HGPS cell (cell line): ENCODE measurements around a stretch of chr17.

DNA sequence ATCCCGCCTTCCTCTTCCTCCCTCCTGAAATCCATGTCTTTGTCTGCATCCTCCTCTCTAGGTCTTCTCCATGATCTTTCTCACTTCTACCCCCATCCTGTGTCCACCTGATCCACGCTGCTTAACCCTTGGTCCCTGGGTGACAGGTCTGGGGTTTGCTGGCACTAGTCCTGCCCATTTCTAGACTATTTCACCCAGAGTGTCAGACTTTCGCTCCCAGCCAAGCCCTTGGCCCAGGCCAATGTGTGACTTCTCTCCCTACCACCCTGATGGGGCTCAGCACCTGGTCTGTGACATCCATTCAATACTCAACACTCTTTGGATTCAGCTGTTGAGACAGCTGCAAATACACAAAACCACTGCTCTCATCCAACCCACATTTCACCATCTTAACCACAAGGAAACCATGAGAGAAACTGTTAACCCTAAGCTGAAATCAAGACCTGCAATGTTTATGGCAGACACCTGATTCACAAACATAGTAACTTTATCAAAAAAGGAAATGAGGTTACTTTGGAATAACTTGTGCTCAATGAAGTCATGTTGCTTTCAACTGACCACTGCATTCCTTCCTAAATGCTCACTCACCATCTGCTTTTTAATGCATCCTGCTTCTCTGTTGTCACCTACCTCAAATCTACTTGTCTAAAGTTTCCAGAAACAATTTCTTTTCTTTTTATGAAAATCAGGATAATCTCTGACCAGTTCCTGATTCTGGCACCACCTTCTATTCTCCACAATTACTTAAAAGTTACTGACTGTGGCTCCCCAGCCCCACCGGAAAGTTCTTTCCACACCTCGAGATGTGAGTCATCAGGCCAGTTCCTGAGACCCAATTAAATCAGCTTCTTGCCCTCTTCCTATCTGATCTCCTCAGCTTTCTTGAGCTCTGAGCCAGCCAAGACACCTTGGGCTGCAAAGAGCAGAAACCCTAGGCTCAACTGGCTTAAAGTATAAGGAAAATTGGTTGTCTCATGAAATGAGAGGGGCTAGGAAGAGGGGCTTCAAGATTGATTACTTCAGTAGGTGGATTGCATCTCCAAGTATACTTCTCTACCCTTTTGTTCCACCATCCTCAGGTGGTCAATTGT, 88.2 kb downstream of the NOG start:
- RRBS: no CpG with 5 or more reads among the region's 5 CpGs

- RRBS: no CpG with 5 or more reads among the region's 8 CpGs
These were observed 46.6 kb downstream of the C17orf67 start for GRCh38 chr17:56787021-56787639.

DNA sequence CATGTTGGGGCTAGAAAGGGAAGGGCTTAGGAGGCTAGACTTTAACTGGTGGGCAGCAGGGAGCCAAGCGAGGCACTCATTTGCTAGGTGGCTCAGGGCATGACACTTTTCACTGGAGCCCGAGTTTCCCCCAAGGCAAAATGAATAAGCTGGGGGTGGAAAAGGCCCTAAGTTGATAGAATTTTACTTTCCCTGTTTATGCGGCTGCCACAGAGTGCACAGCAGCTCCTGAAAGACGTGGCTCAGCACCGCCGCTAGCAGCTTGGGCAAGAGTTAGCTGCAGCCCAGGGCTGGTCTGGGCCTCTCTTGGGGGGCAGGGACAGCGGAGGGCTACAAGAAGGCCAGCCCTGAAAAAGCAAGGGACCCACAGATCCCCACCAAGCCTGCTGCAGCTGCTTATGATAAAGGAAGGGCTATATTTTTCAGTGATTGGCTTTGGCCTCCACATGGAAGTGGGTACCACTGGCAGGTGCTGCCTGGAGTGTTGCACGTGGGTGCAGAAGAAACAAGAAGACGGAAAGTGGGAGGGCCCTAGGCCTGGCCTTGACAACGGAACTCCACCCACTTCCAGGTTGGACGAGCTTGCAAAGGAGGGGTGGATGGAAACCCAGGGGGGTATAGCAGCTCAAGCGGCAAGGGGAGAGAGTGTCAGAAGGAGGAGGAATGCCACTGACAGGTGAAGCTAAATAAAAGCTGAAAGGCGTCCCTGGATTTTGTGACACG, 20.5 kb downstream of the TRIM25 start:
- RRBS: no CpG with 5 or more reads among the region's 14 CpGs

GRCh38 chr17:57085514-57086114, 568 bp downstream of the AKAP1 start:
- RRBS: 2% methylated on average over 29 of the region's 72 CpGs

DNA sequence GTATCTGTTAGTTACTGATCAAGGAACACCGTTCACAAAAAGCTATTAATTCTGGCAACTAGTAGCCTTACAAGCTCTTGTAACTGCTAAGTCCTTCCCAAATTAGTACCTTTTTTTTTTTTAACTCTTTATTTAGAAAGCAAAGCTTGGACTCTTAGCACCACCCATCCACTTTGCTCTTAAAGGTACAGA, 1.5 kb downstream of the AKAP1 start:
- RRBS: no CpG with 5 or more reads among the region's 1 CpG

DNA sequence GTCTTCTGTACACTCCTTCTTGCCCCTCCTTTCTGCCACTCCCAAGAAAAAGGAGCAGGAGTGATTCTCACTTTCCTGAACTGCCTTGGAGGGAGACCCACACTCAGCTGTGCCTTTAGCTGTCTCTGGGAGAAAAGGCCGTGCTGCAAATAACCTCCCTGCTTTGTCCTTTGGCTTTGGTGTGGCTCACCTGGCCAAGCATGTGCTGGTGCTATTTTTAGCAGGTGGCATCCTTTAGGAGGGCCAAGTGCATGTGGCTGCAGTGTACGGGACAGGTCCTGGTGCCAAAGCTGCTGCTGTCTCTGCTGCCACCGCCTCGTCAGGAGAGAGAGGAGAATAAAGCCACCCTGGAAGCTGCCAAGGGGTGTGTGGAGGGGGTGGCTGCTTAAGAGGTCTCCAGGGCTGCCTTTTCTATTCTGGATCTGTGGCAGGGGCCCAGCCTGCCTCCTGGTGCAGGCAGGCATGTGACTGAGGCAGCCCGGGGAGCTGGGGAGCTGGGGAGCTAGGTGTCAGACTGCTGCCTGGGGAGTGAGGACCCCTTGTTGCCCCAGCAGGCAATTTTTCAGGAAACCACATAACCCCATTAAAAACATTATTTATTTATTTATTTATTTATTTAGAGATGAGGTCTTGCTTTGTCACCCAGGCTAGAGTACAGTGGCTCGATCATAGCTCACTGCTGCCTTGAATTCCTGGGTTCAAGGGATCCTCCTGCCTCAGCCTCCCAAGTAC, 6.2 kb downstream of the AKAP1 start:
- RRBS: no CpG with 5 or more reads among the region's 6 CpGs

DNA sequence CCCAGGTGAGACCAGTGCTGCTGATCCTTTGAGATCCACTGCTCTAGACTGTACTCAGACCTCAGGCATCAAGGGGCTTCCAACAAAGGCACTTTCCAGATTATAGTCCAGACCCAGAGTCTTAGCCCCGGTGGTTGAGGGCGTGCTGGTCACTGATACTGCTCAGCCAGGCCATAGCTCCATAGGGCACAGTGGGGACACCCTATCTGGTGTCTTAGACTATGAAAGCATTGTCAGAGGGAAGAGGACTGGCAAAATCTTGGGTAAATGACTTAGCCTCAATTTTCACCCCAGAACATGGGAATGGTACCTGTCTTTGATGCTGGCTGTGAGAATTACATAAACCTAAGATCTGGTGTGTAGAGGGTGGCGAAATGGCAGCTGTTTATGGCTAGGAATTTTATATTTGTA, 32.1 kb downstream of the AKAP1 start:
- RRBS: no CpG with 5 or more reads among the region's 3 CpGs

GRCh38 chr17:57292789-57293456, 36.6 kb downstream of the MSI2 start:
- RRBS: no CpG with 5 or more reads among the region's 12 CpGs

GRCh38 chr17:57295093-57296355, 39.2 kb downstream of the MSI2 start:
- RRBS: no CpG with 5 or more reads among the region's 12 CpGs

GRCh38 chr17:57435686-57436473, 179.6 kb downstream of the MSI2 start:
- RRBS: no CpG with 5 or more reads among the region's 8 CpGs

GRCh38 chr17:57519284-57519760, 225.8 kb downstream of the CCDC182 start:
- RRBS: 83% methylated on average over 4 of the region's 9 CpGs

GRCh38 chr17:57683560-57684007, 61.5 kb downstream of the CCDC182 start:
- RRBS: no CpG with 5 or more reads among the region's 7 CpGs

GRCh38 chr17:57885147-57885713, 35.4 kb upstream of the MRPS23 start:
- RRBS: 85% methylated on average over 17 of the region's 49 CpGs

GRCh38 chr17:57943685-57944166, 11.5 kb downstream of the CUEDC1 start:
- RRBS: no CpG with 5 or more reads among the region's 3 CpGs

DNA sequence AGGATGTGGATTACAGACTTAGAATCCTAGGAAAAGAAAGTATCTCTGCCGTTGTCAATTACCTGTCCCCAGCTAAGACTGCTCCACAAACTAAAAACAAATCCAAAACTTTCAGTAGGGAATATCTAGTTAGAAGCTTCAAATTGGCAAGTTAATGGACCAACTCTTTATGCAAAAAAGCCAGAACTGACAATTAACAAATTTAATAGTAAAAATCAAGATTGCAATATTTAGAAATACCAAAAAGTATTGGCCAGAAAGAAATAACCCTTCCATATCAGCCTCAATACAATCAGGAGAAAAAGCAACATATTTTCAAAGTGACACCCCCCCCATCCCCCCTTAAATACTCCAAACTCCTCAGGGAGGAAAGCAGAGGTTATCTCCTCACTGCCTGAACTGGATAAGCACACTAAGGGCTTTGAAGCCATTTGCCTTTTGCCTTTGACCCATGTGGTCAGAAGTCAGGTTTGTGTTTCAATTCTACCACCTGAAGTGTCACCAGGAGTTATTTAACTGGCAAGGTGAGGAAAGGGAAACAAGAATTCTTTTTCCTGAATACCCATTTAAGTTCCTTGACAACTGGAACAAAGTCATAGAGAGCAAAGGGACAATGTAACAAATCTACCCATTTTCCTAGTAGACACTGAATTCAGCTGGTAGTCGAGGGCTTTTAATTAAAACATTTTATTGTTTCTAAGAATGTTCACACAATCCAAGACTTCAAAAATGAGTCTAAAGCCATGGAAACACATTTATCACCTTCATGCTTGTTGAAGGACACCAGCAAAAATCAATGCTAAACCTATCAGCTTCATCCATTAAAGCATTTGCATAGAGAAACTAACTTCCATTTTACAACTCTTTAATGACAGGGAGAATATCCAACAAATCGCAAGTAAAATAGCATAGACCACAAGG, 3.5 kb upstream of the VEZF1 start:
- RRBS: no CpG with 5 or more reads among the region's 3 CpGs

GRCh38 chr17:58310346-58311090, 18.1 kb downstream of the TSPOAP1 start:
- RRBS: no CpG with 5 or more reads among the region's 14 CpGs

DNA sequence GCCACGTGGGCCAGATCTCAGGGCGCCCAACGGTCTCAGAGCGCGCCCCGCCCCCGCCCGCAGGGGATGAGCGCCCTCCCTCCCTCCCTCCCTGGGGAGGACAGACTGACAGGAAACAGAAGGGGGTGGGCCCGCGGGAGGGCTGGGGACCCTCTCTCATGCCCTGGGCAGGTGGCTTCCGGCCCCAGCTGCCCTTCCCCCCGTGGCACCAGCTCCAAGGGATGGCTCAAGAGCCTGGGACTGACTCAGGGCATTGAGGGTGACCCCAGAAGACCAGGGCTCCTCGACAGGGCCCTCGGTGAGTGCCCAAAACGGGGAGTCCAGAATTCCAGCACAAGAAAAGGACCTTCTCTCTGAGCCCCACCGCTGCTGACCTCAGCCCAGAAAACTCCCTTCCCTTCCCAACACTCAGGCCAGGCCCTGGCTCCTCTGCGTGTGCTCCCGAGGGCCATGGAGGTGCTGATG, 4.0 kb upstream of the TSPOAP1 start:
- RRBS: no CpG with 5 or more reads among the region's 19 CpGs

- RRBS: no CpG with 5 or more reads among the region's 2 CpGs
These were observed 7.3 kb upstream of the TSPOAP1 start for GRCh38 chr17:58335812-58336285.

DNA sequence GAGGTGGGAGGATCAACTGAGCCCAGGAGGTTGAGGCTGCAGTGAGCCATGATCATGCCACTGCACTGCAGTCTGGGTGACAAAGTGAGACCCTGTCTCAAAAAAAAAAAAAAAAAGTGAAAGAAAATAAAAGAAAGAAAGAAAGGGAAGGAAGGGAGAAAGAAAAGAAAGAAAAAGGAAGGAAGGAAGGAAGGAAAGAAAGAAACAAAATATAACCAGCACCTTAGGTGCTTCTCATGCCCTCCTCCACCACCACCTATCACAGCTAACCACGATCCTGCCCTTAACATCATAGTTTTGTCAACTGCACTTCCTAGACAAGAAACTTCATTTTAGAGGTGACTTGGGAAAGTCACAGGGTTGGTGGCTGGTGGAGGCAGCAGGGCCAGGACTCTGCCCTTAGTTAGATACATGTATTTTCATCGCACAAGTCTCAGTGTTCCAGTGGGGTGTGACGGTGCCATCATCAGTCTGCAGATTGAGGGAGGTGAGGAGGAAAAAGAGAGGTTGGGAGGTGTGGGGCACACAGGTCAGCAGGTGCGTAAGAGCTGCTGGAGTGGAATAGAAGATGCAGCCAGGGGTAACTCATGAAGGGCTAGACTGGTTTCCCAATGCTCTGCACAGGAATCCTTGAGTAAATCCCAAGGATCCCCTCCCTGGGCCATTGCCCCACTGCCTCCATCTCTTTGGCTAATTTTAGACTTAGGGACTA, 10.0 kb downstream of the SUPT4H1 start:
- RRBS: no CpG with 5 or more reads among the region's 4 CpGs

GRCh38 chr17:58658516-58659837, 32.9 kb downstream of the IGBP1C start:
- RRBS: no CpG with 5 or more reads among the region's 44 CpGs